BJ (cell line): ENCODE data around the gene YTHDC2.

- CAGE, long polyA plus RNA, result no peak
- RRBS, result 1% methylated on average over 20 of the region's 77 CpGs
These were observed at the start of gene YTHDC2 for GRCh38 chr5:113513411-113514456. Gene YTHDC2 (plus strand): TSS chr5:113513694.

GRCh38 chr5:115170178-115170991 lies 677 bp upstream of the TRIM36 start:
- CAGE, long polyA plus RNA, result no peak
- RRBS, result 2% methylated on average over 15 of the region's 67 CpGs

DNA sequence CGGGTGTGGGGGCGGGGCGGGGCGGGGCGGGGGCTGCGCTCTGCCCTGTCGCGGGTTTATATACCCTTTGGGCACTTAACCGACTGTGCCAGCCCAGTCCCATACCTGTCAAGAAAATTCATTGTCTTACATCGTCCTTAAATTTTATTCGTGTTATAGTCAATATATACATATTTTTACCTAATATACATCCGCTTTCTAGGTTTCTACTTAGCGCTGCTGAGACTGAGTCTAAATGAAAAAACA lies 351 bp upstream of the CCDC112 start:
- CAGE, long polyA plus RNA, result no peak
- RRBS, result no CpG with 5 or more reads among the region's 13 CpGs

DNA sequence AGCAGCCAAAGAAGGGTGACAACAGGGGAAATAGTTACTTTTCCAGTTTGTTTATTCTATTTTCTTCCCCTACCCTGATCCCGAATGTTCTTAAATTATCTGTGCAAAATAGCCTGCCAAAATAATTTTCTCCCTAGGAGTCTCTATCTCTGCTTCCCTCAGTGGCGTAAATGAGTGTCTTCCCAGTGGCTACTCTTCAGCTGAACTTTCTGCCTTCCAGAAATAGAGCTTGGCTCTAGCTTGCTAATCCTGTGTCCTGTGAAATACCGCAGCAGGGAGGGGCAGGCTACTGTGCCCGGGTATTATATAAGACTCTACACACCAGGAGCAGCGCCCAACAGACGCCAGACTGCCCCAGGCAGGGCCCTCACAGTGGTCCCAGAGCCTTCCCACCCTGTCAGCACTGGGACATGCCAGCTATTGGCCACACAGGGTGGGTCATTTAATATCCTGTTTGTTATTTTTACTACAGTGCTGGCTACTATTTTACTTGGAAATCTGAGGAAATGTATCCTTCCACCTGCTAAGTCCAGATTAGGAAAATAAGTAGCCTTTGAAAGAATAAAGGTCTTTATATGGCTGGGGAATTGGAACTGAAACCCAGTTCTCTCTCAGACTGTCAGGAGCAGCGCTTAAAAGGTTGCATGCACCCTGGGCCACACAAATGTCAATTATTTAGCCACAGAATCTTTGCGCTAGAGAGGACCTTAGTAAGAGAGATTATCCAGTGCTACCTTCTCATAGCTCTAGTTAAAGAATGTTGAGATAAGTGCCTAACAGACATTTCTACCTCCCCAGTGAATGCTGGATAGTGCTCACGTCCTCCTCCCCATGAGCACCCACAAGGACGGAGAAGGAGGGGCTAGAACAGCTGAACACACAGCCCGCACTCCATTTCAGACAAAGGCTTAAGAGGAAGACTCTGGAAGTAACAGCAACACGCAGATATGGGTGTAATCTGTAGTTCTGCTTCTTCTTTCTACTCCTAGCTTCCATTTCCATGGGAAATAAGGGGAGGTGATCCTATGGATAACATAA lies 120.9 kb downstream of the FEM1C start:
- CAGE, long polyA plus RNA, result no peak
- RRBS, result no CpG with 5 or more reads among the region's 12 CpGs

DNA sequence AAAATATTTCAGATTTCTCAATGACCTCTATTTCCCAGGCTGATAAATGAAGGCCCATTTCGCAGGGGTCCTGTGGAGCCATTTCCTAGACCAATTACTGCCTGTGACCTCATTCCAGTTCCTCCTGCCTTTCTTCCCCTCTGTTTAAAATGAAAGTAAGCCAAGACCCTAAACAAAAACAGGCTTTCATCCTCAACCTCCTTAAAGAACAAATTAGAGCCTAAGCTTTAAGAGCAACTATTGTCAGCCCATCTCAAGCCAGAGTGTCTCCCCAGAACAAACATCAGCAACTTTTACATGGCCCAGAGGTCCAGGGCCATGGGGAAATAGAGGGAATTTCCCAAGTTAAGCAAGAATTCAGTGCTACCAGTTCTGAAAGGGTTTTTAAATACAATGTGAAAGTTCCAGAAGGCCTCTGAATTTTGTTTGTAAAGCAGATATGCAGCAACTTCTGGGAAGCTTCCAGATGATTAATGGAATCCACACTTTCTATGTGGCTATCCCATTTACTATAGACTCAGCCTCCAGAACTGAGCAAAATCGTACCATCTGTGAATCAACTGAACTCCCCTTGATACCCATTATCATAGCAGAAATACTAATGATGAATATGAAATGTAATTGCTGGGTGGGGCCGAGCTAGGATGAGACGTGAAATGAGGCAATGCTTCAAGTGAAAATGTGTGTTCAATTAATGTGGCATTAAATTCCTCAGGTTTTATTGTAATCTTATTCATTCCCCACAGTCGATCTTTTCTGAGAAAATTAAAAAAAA lies 93.9 kb downstream of the FEM1C start:
- CAGE, long polyA plus RNA, result no peak
- RRBS, result no CpG with 5 or more reads among the region's 5 CpGs

DNA sequence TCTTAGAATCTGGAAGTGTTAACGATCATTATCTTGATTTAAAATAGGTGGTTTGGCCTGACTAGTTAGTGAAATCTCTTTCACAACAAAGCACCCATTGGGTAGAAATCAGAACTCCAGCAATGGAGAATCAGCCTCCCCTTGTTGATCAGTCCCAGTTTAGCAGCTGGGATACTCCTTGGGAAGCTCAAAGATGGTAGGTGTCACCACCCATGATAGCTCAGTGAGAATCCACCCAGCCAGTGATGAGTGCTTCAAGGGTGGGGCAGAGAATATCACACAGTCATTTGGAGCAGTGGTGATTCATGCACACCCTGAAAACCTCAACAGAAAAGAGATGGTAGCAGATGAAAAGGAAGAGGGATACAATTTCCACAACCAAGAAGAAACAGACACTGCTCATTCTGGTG lies 83.1 kb downstream of the FEM1C start:
- CAGE, long polyA plus RNA, result no peak
- RRBS, result no CpG with 5 or more reads among the region's 1 CpG

DNA sequence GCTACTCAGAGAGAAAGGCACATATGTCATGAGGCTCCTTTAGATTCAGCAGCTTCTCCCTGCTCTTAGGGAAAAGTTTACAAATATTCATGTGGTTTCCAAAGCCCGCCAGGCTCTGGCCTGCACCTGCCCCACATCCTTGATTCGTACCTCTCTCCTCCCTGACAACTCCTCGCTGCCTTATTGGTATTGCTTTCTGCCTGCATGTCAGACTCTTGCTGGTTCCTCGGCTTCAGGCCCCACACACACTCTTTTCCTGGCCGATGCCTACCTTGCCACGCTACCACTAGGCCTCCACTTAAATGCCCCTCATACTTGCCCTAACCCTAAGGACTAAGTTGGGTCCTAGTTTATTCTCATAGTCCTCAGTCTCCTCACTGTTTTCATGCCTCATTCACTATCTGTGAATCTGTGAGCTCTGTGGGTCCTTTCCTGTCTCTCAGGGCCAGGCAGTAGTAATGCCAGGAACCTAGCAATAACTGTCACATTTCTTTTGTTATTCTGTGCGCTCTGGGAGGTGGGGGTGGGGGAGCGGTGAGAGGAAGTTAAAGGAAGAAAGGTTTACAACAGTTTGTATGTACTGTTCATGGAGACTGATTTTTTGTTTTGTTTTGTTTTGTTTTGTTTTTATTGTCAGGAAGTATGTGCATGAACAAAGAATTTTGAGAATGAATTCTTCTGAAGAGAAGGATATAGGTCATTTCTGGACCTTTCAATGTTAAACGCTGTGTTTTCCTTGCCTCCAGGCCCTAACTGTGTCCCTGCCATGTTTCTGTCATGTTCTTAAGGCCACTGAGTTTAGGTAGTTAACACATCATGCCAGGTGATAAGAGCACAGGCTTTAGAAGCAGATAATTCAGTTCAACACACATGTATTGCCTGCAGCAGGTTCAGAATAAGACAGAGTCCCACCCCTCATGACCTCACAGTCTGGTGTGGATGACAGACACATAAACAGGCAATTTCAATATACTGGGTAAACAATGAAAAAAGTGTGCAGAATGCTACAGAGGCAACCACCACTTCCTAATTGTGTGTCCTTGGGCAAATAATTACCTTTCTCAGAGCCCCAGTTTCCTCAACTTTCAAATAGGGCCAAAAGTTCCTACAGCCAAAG lies 13.1 kb upstream of the FEM1C start:
- CAGE, long polyA plus RNA, result no peak
- RRBS, result no CpG with 5 or more reads among the region's 9 CpGs

DNA sequence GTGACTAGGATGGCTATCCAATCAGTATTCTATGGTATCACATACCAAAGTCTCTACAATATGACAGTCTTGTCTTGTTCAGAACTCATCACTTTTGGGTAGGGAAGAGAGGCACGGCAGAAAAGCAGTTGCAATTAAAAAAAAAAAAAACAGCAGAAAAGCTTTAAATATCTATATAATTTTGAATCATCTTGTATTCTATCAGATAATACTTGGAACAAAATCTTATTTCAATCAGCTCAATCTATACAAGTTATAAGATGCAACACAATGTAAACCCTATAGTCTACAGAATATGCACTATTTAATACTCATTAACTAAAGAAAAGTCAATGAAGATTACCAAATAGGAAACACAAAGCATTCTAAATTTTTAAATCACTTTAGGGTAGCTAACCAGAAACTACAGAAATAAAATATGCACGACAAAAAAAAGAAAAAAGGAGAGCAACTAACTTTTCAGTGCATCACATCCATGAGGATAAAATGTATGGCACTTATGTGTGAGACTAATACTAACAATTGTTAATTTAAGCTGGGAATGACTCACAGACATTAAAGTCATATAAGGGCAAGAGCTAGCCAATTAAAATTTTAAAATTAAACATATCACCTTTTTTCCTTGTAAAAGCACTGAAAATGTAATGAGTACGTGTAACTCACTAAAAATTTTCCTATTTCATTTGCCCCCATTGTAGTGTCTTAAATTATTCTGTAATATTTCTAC lies 10.9 kb downstream of the TMED7 start:
- CAGE, long polyA plus RNA, result no peak
- RRBS, result no CpG with 5 or more reads among the region's 3 CpGs

DNA sequence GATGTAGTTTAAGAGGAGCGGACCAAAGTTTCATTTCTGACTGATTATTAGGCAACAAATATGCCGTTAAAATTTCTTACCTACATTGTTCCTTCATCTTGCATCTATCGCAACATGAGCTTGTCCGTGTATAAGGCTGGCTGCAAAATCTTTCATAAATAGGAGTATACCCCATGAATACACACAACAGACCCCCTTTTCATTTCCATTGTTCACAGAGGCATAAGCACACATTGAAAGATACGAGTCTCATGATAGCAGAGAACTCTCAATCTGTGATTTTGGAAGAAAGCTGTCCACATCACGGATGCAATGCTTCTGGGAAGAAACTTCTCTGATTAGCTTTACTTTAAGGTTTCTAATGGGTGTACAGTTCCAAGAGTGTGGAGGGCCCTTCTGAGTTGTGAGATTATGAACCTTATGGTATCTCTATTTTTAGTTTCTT lies 76.8 kb downstream of the CDO1 start:
- CAGE, long polyA plus RNA, result no peak
- RRBS, result no CpG with 5 or more reads among the region's 6 CpGs

GRCh38 chr5:115851098-115851438 lies 9.3 kb downstream of the AP3S1 start:
- CAGE, long polyA plus RNA, result no peak
- RRBS, result no CpG with 5 or more reads among the region's 3 CpGs

DNA sequence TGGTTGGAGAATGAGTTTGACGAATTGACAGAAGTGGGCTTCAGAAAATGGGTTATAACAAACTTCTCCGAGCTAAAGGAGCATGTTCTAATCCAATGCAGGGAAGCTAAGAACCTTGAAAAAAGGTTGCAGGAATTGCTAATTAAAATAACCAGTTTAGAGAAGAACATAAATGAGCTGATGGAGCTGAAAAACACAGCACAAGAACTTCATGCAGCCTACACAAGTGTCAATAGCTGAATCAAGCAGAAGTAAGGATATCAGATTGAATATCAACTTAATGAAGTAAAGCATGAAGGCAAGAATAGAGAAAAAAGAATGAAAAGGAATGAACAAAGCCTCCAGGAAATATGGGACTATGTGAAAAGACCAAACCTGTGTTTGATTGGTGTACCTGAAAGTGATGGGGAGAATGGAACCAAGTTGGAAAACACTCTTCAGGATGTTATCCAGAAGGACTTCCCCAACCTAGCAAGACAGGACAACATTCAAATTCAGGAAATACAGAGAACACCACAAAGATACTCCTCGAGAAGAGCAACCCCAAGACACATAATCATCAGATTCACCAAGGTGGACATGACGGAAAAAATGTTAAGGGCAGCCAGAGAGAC lies 82.3 kb downstream of the COMMD10 start:
- CAGE, long polyA plus RNA, result no peak
- RRBS, result no CpG with 5 or more reads among the region's 4 CpGs

DNA sequence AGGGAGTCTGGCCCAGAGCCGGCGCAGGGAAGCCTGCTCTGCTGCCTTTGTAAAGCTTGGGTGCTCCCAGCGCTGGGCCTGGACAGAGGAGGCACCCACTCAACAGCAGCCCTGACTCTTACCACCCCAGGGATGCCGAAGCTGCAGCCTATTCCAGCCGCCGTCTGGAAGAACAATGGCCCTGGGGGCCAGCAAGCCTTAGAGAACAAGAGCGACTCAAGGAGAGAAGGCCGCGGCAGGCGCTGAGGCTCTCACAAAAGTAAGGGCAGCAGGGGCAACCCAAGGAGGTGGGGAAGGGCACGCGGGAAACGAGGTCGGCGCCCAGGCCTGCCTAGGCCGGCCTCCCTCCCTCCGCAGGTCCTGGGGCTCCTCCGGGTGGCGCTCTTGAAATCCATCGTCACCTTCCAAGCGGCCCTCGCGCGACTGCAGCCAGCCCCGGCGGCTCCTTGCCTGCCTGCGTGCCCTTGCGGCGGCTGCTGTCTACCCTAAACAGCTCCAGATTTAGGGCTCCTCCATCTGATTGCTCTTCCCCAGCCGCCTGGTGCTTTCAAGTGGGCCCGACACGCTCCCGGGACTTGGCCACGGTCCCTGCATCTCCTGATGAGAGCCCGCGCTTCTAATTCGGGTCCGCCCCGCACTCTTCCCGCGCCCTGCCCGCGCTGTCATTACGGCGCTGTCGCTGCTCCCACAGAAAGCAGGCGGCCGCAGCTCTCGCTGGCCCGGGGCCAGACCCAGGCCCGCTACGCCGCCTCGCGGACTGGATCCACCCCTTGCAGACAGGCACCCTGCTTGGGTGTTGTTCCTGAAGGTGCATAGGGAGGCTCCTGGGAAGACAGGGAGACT lies 213.3 kb downstream of the SEMA6A start:
- CAGE, long polyA plus RNA, result no peak
- RRBS, result 15% methylated on average over 8 of the region's 55 CpGs

GRCh38 chr5:116509526-116510494 lies 64.8 kb downstream of the SEMA6A start:
- CAGE, long polyA plus RNA, result no peak
- RRBS, result no CpG with 5 or more reads among the region's 7 CpGs

DNA sequence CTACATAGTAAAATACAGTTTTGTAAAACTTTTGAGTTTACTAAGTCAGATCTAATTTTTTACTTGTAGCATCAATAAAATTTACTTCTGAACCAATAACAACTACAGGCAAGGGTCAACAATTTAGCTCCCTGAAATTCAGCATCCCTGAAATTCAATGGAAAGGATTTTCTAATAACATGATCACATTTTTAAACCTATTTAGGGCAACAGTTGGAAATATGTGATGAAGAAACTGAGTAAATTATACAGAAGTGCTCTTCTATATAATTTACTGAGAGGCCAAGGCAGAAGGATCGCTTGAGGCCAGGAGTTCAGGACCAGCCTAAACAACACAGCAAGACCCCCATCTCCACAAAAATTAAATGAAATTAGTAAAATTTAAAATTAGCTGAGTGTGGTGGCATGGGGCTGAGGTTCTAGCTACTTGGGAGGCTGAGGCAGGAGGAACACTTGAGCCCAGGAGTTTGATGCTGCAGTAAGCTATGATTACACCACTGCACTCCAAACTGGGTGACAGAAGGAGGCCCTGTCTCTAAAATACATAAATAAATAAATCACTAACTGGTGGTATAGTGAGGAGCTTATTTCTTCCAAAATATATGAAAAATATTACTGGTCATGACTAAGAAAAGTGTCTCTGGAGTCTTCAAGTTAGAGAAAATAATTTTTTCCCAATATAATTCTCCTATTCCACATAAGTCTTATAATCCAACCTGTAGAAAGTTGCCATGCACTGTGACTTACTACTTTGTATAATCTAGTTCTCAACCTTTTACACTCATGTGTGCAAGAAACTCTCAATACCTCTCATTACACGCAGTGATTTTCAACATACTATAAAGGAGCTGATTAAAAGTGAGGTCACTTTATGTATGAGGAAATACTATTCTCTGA lies 150.7 kb downstream of the DTWD2 start:
- CAGE, long polyA plus RNA, result no peak
- RRBS, result no CpG with 5 or more reads among the region's 2 CpGs

- CAGE, long polyA plus RNA, result no peak
- RRBS, result no CpG with 5 or more reads among the region's 5 CpGs
These were observed 39.1 kb upstream of the DMXL1 start for GRCh38 chr5:119031697-119032256.

DNA sequence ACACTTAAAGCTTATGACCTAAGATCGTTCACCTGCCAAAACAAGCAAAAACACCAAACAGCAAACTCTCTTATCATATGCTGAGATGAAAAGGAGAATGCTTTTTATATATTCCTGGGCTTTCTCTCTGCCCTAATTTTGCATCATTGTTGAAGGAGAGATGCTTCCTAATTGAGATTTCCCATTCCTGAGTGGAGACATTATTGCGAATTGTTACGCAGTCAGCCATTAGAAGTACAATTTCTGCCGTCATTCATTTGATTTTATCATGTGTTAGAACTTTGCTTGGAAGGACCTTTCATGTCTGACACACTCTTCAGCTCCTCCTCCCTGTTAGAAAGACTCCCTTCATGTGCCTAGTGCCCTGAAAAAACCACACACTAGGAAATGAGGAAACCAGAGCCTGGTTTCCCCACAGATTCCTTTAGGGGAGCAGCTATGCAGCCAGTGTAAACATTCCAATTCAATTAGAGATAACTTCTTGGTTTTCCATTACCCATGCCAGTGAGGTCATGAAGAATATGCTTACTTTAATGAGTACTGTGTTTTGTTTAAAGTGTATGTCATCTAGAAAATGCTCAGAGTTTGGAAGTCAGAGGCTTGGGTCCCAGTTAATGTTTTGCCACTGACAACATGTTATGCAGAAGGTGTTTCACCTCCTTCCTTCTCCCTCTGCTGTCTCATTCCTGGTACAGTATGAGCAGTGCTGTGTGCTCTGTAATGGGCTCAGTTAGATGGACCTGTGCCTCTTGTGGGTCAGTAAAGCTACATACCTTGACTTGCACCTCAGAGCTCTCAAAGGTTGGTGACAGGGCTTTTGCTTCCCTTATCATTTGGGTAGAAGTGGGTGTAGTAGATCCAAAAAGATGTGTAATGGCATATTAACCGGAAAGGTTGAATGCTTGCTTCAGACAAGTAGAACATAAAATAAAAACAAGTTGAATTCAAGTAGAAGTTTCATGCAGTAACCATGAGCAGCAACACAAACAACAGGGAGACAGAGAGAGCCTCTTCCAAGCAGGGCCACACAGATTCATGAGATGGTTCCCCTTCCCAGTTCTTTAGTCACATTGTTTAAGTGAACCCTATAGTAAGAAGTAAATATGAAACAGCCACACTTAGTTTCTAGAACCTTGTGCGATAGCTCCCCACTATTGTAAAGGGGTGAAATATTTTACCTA lies 52.7 kb upstream of the TNFAIP8 start:
- CAGE, long polyA plus RNA, result no peak
- RRBS, result no CpG with 5 or more reads among the region's 6 CpGs

GRCh38 chr5:119325769-119326917 lies 29.7 kb upstream of the TNFAIP8 start:
- CAGE, long polyA plus RNA, result no peak
- RRBS, result no CpG with 5 or more reads among the region's 12 CpGs

- CAGE, long polyA plus RNA, result no peak
- RRBS, result no CpG with 5 or more reads among the region's 15 CpGs
These were observed 15.1 kb upstream of the TNFAIP8 start for GRCh38 chr5:119340386-119341415.

- CAGE, long polyA plus RNA, result no peak
- RRBS, result no CpG with 5 or more reads among the region's 3 CpGs
These were observed 44.4 kb downstream of the TNFAIP8 start for GRCh38 chr5:119400211-119400705.

DNA sequence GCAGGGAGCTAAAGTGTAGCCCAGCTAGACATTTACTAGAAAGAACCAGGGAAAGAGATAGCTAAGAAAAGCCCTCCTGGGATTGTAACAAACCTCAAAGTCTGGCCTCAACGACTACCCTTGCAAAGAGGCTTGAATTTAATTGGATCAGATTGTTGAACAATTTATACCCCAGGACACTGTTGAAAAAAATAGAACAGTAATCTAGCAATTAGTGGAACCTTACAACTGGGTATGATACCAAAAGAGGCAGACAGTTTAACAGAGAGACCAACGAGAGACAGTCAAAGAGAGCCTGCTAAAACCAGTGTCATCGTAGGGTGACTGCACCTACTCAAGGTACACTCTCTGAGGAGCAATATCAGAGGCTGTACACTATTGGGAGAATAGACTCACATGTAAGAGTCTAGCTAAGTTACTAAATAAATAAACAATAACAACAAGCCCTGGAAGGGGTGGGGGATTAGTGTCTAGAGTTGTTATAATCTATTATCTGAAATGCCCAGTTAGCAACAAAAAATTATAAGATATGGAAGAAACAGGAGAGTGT lies 59.1 kb downstream of the HSD17B4 start:
- CAGE, long polyA plus RNA, result no peak
- RRBS, result no CpG with 5 or more reads among the region's 3 CpGs